Vein endothelial cell (primary cell): ENCODE data around the genes RGR and FAM25A.

- CAGE, long polyA plus RNA = no peak
These were observed 23.5 kb downstream of the TSPAN14 start for GRCh38 chr10:80477287-80478300.

DNA sequence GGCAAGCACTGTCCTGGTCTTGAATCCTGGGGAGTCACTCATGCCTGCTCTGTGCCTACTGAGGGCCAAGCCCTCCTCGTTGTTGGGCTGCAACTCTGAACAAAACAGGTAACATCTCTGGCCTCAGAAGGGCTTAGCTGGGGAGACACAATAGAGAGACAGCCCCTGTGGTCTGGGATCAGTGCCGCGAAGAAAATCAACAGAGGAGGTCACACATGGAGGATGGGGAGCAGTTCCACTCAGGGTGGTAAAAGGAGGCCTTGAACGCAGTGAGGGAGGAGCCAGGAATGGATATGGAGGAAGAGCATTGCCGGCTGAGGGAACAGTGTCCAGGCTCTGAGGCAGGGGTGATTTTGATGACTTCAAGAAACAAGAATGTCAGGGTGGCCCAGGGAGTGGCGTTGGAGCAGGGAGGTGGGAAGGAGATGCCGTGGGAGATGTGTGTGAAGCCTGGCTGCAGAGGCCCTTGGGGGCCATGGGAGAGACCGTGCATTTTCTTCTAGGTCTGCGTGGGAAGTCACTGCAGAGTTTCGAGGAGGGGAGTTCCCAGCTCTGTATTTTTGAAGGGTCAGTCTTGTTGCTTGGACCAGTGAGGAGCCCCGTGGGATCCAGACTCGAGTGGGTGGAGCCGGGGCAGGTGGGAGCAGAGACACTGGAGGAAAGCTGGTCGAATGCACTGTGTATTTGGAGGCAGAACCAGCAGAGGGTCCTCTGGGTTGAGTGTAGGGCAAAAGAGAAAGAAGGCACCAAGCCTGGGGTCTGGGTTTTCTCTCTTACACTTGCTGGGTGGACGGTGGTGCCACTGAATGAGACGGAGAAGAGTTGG is 35.7 kb upstream of the SH2D4B start:
- CAGE, long polyA plus RNA = no peak

- CAGE, long polyA plus RNA = no peak
These were observed 31.4 kb upstream of the SH2D4B start for GRCh38 chr10:80506175-80506900.

DNA sequence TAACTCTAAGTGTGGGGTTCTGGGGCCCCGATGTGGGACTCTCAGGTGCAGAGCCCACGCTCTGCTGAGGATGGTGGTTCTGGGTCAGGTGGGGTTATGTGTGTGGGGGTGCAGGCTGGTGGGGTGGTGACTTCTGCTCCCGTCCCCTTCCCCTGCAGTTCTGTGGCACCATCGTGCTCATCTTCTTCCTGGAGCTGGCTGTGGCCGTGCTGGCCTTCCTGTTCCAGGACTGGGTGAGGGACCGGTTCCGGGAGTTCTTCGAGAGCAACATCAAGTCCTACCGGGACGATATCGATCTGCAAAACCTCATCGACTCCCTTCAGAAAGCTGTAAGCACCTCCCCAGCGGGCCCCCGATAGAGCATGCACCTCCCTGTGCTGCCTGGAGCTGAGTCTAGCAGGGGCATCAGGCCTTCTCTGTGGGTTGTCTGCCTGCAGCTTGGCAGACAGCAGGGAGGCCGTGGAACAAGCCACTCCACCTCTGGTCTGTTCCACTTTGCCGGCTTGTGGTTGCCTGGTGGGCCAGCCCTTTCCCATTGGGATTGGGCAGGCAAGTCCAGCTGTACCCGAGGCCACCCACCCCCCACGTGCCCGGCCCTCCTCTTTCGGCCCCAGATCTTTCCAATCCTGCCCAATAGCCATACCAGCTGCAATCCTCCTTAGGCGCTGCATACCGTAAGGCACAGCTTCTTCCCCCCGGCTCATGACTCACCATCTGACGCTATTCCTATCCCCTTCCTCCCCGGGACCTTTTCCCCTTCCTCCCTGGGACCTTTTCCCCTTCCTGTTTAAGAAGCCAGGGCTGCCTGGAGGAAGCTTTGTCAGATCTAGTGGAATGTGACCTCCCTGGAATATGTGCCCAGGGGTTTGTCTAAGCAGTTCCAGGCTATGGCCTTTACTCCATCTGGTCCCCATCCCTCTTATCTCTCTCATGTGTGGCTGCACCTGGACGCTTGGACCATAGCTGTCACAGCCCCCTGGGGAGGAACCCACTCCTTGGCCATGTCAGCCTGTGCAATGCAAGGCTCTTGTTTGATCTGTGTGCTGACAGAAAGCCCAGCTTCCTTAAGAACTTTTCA is 28.2 kb upstream of the SH2D4B start:
- CAGE, long polyA plus RNA = no peak

DNA sequence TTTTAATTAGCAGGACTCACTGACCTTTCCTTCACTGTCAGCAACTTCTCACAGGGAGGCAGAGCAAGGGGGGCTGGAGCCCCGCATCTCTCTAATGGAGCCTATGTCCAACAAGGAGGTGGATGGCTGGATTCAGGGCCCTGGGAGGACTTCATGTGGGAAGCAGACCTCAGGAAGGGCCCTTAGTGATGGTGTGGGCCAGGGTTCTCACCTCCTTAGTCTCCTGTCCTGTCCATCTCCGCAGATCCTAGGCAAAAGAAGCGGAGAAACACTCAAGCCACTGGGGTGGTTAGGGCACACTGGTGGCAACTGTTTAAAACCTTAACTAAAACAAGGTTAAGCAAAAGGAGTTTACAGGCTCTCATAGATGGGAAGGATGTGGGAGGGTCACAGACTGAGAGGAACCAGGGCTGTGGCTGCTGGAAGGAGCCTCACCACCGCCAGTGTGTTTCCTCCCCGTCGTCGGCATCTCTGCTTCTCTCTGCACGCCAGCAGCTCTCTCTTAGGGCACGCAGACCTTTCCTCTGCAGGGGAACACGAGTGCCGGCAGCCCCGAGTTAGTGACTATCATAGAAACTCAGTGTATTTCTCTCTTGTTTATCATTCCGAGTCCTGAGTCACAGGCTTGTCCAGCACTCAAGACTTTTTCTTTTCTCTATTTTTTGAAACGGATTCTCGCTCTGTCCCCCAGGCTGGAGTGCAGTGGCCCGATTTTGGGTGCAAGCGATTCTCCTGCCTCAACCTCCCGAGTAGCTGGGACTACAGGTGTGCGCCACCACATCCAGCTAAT is 8.2 kb upstream of the SH2D4B start:
- CAGE, long polyA plus RNA = no peak

DNA sequence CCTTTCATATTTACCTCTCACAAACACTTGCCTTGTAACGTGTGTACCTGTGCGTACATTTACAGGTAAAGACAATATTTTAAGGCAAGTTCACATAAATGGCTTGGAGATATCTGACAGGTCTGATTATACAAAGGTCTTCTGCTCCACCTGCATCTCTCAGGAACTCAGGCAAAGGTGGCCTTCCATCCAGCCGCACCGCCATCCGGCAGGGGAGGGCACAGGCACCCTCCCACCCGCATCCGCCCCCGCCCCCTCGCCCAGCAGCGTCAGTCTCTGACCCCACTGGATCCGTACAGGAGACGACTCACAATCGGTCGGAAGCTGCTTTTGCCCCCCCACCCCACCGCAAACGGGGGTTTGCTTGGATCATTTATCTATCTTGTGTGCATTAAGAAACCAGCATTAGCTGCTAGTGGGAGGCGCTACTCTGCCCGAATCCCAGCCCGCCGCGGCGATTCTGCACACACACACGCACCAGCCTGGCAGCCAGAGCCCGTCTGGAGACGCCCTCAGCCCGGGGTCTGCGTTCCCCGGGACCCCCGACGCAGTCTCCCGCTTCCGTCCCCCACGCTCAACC is 1.0 kb upstream of the NRG3 start:
- CAGE, long polyA plus RNA = no peak

GRCh38 chr10:82358660-82359171 is 483.7 kb downstream of the NRG3 start:
- CAGE, long polyA plus RNA = no peak

DNA sequence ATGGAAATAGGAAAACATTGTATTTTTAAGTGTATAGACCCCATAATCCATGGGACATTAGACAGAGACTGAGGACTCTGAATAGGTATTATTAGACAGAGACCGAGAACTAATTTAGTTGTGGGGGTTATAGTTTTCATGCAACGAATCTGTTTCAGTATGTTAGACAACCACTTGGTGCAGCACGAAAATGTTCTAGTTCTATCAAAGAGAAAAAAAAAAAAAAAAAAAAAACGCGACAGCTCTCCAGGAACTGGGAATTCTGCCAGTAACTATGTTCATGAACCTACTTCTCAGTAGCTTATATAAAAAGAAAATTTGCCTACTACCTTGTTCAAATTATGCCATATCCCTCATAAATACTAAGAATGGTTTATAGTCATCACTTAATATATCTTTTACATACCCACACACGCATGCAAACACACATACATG is 685.2 kb upstream of the GHITM start:
- CAGE, long polyA plus RNA = no peak

DNA sequence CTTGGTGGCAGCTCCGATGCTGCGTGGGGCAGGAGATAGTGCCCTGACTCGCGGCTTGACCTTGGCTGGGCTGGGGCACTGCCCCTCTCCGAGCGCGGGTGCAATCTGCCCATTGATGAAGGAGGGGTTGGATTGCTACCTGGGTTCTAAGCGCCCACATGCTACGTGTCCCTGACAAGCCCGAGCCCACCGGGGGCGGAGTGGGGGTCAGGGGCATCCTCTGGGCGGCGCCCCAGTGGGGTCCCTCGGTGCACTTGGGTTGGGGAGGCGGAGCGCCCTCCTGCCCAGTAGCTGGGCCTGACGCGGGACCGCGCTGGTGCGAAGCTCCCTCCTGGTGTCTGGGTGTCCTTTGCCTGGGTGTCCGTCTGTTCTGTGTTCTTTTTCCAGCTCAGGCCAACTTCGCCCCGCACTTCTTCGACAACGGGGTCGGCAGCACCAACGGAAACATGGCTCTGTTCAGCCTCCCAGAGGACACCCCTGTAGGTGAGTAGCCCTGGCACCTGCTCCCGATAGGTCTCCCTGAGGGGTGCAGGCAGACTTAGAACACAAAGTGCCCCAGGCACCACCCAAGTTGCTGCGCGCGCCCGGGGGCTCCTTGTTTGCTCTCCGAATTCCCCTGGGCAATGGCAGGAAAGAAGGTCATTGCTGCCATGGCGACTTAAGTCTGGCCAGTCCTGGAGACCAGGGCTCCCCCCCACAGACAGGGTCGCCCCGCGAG is 929 bp downstream of the CDHR1 start:
- CAGE, long polyA plus RNA = no peak

- CAGE, long polyA plus RNA = no peak
These were observed 3.9 kb downstream of the CDHR1 start for GRCh38 chr10:84198314-84198636.

DNA sequence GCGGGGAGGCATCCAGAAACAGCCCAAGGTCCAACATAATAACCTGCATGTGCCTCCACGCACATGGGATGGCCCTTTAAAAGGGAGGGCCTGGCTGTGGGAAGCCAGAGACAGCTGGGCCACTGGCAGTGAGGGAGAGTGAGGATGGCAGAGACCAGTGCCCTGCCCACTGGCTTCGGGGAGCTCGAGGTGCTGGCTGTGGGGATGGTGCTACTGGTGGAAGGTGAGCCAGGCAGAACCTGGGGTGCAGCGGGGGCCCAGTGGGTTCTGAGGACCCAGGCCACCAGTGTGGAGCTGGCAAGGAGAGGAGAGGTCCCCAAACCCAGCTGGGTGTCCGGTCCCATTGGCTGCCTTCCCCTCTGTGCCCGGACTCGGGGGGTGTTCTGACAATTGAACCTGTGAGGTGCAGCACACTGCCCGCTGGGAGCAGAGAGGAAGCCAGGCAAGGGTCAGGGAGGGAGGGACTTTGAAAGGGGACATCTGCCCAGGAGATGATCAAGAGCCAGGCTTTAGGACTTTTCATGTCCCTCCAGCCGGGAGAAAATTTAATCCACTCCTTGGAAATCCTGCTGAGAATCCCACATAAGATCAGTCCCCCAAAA is at the start of gene RGR:
Gene RGR (plus strand): TSS at position 107 of the 602 bp plus-strand sequence.
- CAGE, long polyA plus RNA = no peak

DNA sequence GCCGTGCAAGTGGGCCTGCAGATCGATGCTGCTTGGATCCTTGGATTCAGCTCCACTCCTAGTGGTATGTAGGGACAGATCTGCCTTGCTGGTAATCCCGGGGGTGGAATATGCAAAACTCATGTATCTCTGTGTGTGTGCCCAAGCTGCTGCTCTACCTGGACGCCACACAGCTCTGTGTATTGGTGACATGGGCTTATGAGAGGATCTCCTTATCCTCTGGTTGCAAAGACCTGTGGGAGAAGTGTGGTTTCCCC is 87.4 kb downstream of the CCSER2 start:
- CAGE, long polyA plus RNA = no peak

DNA sequence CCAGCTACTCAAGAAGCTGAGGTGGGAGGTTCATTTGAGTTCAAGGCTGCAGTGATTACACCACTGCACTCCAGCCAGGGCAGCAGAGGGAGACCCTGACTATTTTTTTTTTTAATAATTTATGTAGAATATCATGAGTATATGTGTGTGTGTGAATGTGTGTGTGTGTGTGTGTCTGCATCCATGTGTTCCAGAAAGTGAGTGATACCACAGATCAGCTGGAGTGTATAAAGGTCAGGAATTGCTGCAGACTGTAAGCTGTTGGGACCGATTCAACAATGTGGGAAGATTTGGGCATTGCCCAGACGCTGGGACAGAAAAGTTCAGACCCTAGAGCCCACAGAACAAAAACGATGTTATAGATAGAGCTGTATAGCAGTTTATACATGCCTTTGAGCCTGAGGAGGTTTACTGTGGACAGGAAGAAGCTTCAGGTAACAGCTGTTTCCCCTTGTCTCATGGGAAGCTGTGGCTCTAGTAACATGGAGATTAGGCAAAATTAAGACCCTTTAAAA is 435.6 kb downstream of the CCSER2 start:
- CAGE, long polyA plus RNA = no peak

GRCh38 chr10:85741516-85742059 is 625.0 kb downstream of the GRID1 start:
- CAGE, long polyA plus RNA = no peak

DNA sequence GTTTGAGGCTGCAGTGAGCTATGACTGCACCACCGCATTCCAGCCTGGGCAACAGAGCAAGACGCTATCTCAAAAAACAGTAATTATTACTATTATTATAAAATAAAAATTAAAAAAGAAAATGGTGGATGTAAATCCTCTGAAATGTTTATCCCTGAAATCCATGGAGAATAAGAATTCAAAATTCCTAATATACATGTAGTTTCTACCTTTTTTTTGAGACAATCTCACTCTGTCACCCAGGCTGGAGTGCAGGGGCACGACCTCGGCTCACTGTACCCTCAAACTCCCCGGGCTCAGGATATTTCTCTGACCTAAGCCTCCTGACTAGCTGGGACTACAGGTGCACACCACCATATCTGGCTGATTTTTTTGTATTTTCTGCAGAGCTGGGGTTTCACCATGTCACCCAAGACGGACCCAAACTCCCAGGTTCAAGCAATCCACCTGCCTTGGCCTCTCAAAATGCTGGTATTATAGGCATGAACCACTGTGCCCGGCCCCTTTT is 55.0 kb downstream of the WAPL start:
- CAGE, long polyA plus RNA = no peak

DNA sequence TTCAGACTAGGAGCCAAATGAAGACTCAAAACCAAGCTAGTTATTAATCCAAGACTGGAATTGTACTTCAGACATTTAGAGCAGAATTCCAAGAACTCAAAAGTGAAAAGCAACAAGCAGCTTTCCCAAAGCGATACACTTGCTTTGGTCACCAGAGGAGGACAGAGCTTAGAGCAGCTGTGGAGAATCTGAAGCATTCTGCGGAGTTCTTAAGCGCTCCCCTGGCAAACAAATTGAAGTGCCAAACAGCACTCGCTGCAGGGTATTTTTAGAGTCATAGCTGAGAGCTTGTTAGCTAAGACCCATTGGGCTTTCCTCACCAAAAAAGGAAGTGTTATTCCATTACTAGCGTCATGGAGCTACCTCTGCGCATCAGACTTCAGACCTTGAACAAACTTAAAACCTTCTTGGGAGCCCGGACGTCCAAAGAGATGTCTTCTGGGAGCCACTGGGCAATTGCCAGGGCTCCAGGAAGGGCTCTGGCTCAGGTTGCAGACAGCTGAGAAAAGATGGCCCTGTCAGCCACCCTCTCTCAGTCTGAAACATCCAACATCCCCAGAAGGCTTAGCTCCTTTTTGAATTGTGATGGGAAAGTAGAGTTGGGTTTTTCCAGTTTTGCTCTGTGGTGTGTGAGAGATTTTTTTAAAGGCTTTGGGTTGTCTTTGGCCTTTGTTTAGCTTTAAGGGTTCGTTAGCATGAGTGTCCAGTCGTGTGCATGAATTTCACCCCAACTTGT is 23.1 kb upstream of the BMPR1A start:
- CAGE, long polyA plus RNA = no peak

GRCh38 chr10:86757706-86758035 is 1.3 kb downstream of the BMPR1A start:
- CAGE, long polyA plus RNA = no peak

DNA sequence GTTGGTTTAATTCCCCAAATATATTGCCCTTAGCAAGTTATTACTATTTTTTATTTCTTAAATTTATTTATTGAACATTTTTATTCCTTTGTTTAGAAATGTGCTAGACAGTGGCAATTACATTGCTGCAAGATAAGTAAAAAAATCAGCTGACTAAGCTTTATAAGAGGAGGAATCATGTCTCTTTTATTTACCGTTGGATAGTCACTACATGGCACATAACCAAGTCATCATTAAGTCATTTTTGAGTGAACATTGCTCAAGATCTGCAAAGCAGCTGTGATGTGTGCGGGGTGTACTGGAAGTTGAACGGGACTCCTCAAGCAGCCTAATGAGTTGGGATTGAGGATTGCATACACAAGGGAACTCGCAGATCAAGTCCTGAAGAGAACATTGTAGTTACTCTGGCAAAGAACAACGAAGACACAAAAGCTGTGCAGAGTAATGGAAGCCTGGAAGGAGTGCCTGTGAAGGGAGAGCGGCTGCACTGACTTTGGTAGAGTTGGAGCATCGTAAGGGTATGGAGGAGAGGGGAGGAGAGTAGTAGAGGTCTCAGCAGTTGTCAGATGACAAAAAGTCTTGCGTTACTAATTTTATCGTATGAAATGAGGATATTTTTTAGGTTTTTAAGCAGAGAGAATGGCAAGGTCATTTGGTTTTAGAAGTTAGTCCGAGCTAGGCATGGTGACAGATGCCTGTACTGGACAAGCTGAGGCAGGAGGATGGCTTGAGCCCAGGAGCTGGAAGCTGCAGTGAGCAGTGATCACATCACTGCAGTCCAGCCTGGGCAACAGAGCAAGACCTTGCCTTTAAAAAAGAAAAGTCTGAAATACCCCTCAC is 95.1 kb downstream of the BMPR1A start:
- CAGE, long polyA plus RNA = no peak

DNA sequence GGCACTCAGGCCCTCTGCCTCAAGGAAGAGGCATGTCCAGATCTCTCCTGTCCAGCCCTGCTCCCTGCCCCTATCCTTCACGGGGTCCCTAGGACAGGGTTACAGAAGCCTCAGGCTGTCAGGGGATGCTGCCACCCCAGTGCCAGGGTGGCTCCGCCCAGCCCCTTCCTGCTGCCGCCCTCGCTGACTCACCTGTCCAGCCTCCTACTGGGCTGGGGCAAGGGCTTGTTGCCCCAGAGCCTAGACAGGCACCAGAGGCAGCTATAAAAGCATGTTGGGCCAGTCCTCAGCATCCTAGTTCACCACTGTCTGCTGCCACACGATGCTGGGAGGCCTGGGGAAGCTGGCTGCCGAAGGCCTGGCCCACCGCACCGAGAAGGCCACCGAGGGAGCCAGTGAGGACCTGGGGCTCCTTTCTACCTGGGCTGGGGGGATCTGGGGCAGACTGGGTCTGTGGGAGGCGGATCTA is at the start of gene FAM25A:
Gene FAM25A (plus strand): TSS at position 292 of the 469 bp plus-strand sequence.
- CAGE, long polyA plus RNA = no peak

GRCh38 chr10:87045573-87045849 is 25.4 kb downstream of the FAM25A start:
- CAGE, long polyA plus RNA = no peak